Measurements from ENCODE around the genes FAM98B and SRP14.

DNA sequence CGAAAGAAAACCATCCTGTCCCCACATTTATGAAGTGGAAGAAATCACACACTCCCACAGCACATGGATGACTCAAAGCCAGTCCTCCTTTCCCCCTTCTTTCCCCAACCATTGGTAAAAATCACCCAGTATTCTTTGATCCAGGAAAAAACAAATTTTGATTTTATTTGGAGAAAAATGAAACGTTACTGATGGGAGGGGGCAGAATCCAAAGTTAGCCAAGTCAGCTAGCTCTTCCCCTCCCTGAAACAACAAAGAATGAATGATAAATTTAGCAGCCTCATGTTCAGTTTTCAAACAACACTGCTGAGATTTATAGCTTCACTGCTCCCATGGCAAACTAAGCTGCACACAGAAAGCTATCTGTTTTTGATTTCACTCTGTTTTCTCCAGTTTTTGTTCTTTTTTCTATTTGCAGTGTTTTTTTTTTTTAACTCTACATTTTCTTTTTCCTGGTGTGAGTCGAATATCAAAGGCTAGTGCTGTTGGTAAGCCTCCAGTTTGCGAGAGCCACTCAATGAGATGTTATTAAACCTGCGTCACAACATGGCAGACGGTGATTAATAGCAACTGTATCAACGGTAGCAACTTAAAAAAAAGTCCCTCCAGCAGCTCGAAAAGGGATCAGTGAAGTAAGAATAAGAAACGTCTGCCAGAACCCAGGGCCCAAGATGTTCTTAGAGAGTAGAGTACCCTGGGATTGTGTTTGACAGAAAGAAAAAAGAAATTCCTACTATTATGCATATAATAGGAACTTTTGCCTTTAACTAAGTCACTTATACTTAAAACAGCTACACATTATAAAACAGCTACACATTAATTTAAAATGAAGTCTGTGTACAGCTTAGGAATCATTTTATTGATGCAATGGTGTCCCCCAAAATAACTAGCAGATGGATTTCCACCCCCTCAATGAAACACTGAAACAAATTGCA is 84.2 kb downstream of the MEIS2 start:
- PRO-cap: no peak
- RAMPAGE, long total RNA, 2 experiments: no peak in any of the 2 experiments

GRCh38 chr15:37096837-37097860 is 3.2 kb downstream of the MEIS2 start:
- PRO-cap: no peak
- RAMPAGE, long total RNA, 2 experiments: no peak in any of the 2 experiments

DNA sequence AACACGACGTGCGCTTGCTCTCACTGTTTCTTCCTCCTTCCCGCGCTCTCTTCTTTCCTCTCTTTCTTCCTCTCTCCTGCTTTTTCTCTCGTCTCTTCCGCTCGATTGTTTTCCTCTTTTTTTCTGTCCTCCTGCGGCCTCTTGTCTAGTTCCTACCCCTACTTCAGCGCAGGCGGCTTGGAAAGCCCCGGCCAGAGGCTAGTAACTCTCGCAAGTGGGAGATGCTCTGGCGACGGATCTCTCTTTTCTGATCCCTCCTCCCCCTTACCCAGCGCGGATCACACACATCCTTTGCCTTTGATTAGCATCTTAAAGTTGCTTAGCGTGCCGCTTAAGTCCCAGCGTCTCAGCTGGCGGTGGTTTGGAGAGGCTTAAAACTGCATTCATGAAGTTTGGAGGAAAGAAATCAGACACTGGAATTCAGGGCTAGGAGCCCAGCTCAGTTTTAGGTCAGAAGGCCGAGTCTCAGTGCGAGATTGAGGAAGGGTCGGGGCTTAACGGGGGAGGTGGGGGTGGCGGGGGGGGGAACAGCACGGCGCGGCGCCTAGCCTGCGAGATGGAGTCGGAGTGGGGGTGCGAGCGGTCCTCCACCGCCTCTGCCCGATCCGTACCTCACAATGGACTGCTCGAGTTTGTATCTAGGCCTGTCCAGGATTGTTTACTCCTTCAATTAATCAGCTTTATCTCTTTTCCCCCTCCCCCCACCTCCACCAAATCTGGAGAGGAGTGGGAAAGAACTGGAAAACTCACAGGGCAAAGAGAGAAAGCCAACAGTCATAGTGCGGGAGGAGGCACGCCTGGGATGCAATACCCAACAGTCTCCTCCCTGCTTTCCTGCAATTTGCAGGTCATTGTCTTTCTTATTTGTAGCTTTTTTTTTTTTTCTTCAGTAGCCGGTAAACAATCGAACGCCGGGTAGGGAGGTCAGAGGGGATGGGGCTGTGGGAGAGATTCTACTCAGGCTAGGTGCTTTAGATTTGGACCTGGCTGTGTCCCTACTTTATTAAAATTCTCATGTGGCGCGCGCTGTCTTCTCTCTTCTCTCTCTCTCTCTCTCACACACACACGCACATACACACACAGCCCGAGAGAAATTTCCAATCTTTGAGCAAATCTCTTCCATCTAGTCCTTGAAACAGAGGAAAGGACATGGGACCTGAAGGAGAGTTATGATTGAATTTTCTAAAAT is 6.6 kb upstream of the MEIS2 start:
- PRO-cap: no peak
- RAMPAGE, long total RNA, 2 experiments: no peak in any of the 2 experiments

GRCh38 chr15:37122494-37122967 is 22.2 kb upstream of the MEIS2 start:
- PRO-cap: no peak
- RAMPAGE, long total RNA, 2 experiments: no peak in any of the 2 experiments

DNA sequence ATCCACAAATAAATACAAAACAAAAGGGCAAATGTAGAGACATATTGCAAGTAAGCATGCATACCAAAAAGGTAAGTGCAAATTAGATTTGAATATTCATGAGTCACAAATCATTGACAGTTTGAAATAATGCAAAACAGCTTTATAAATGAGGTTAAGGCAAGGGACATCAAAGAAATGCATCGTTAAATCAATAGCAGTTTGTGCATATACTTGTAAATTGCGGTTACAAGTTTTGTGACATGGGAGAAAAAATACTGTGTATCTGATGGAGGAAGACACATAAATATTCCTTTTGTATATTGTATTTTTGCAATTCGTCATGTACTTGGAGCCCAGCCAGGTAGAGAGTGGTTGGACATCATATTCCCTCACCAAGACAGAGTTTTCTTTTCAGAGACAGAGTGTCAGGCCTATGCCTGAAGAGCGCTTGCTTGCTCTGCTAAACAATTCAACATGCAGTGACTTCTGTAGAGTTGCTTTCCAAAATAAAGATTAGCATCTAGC is 24.7 kb upstream of the MEIS2 start:
- PRO-cap: no peak
- RAMPAGE, long total RNA, 2 experiments: no peak in any of the 2 experiments

DNA sequence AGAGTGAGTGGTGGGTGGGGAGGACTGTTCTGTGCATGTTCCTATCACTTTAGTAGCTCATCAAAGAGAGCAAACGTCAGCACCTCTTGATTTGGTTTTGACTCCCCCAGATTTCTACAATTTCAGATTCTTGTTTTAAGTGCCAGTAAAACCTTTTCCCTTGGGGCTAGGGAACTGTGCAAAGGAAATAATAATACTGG is 60.3 kb downstream of the TMCO5A start:
- PRO-cap: unidirectional peak, minus-strand start at position 87 of the sequence
- RAMPAGE, long total RNA, 2 experiments: no peak in any of the 2 experiments

GRCh38 chr15:38073477-38073959 is 139.1 kb downstream of the TMCO5A start:
- PRO-cap: no peak
- RAMPAGE, long total RNA, 2 experiments: no peak in any of the 2 experiments

DNA sequence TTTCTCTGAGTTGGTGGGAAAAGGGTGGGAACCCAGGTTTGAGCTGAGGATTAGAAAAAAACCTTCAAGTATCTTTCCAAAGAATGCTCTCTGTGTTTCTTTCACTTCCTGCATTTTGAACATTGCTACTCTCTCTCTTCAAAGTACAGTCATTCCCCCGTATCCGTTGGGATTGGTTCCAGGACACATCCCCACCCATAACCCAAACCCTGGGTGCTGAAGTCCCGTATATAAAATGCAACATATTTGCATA is 139.6 kb downstream of the TMCO5A start:
- PRO-cap: no peak
- RAMPAGE, long total RNA, 2 experiments: no peak in any of the 2 experiments

- PRO-cap: no peak
- RAMPAGE, long total RNA, 2 experiments: no peak in any of the 2 experiments
Observed at GRCh38 chr15:38332434-38333248, 80.0 kb downstream of the SPRED1 start.

DNA sequence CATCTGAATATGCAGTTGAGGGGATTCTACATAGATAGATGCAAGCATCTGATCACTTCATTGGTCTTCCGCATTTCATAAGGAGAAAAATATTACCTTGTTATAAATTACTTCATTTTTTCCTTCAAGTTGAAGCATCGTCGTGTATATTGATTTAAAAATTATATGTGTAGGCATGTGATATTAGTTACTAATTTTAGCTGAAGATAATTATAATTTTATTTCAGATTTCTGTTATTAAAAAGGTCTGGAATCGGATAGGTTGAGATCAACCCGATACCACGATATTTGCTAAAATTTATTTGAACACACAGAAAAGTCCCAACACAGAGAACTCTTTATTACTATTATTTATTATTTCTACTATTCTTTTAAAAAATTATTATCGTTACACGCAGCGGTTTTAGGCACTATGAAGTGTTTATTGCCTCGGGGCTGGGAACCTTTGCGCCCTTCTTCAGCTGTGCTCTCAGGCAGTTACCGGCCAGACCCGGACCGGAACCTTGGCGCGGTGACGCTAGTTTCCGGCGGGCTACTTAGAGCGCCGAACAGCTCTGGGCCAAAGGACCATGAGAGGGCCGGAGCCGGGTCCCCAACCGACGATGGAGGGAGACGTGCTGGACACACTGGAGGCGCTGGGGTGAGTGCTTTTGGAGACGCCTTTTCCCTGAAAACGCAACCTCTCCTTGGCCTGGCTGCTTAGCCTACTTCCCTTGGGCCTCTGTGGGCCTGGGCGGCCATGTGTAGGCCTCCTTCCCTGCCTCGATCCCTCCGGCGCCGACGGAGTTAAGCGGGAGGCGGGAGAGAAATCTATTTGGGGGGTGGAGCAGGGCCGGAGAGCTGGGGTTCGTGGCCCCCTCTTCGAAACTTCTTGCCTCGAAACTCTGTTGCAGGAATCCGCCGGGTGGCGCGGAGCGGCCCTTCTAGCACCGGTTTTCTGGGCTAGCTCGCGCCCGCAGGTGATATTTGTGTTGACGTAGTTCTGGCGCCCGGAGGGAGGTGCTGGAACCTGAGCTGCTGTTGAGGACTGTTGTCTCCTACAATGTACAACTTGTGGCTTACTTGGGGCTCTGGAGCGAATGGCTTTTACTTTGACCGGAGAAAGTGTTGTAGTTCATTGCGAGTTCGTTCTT is at the start of gene FAM98B:
FAM98B (plus strand) TSS at position 535 of the 1,133 bp plus-strand sequence.
- PRO-cap: bidirectional peak, plus-strand start at position 562 of the sequence, minus-strand start at position 479 of the sequence; unidirectional peak, minus-strand start at position 939 of the sequence
- RAMPAGE, long total RNA, 2 experiments: start-site peak on the plus strand in 2 of 2 experiments, centred at positions 552 to 561 of the sequence, 69 to 94 reads per replicate

GRCh38 chr15:38560343-38560970 is 4.2 kb downstream of the RASGRP1 start:
- PRO-cap: no peak
- RAMPAGE, long total RNA, 2 experiments: no peak in any of the 2 experiments

DNA sequence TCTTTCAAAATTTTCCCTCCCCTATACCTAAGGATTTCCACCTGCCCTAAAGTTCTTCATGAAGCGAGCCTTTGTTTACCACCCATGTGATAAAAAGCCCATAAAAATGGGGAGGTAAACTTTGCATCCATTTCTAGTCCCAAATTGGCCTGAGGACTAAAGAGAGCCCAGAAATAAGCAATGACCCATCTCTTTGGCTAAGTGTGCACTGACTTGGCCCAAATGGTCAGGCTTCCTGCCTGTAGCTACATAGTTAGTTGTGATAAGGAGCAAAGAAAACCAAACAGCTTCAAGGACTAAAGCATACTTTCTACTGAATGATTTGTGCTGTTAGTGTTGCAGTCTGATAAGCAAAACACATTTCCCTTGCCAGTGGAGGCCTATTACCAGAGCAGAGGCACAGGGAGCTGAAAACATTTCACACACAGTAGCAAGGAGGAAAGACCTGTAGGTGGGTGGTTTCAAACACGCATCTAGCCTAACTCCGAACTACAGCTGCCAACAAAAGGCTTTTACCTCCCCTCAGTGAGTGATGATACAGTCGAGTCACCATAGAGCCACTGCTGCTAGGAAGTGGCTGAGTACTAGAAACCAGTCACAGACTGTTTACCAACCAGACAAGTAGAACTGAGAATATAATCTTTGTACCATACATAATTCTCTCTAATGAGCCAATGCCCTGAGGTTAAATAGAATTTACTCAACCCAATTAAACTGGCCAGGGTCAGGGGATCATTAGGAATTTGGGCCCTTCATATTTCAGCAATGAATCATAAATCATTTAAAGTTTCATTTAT is 222.4 kb upstream of the THBS1 start:
- PRO-cap: no peak
- RAMPAGE, long total RNA, 2 experiments: no peak in any of the 2 experiments

- PRO-cap: no peak
- RAMPAGE, long total RNA, 2 experiments: no peak in any of the 2 experiments
Observed at GRCh38 chr15:39458561-39458997, 122.3 kb upstream of the THBS1 start.

DNA sequence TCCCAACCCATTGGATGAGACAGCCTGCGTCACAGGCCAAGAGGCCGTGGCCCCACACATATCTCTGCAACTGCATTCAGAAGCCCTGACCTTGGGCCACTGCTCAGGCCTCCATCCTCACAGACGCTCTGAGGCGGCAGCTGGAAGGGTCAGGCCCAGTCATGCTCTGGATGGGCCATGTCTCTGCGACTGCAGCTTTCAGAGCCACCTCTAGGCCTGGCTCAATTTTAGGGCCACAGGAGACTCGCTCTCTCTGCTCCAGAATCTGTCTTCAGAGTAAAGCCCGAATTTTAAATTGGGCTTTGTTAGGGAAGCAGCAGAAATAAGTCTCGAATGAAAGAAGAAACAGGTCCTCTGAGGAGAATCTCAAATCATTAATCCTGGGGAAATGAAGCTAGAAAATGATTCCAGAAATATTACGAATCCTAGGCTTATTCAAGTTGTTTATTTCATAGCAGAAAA is 114.3 kb upstream of the THBS1 start:
- PRO-cap: unidirectional peak, plus-strand start at position 120 of the sequence
- RAMPAGE, long total RNA, 2 experiments: no peak in any of the 2 experiments

DNA sequence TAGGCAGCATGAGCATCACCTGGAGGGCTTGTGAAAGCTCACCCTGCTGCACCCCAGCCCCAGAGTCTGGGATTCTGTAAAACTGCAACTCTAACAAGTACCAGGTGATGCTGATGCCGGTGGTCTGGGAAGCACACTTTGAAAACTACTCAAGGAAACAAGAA is 1.9 kb downstream of the THBS1 start:
- PRO-cap: no peak
- RAMPAGE, long total RNA, 2 experiments: no peak in any of the 2 experiments

DNA sequence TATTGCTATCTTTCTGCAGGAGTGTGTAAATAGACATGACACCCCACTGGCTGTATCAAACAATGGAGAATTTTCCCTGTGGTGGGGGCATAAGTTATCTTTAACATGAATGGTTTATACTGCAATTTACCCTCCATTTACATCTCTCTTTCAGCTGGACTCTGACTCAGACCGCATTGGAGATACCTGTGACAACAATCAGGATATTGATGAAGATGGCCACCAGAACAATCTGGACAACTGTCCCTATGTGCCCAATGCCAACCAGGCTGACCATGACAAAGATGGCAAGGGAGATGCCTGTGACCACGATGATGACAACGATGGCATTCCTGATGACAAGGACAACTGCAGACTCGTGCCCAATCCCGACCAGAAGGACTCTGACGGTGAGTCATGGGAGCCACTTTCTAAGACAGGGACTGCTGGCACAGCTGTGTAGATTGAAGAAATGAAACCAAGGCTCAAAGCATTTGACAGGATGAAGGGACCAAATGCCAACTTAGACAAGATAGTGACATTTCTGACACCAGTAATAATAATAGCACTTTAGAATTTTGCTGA is 11.6 kb downstream of the THBS1 start:
- PRO-cap: no peak
- RAMPAGE, long total RNA, 2 experiments: no peak in any of the 2 experiments

DNA sequence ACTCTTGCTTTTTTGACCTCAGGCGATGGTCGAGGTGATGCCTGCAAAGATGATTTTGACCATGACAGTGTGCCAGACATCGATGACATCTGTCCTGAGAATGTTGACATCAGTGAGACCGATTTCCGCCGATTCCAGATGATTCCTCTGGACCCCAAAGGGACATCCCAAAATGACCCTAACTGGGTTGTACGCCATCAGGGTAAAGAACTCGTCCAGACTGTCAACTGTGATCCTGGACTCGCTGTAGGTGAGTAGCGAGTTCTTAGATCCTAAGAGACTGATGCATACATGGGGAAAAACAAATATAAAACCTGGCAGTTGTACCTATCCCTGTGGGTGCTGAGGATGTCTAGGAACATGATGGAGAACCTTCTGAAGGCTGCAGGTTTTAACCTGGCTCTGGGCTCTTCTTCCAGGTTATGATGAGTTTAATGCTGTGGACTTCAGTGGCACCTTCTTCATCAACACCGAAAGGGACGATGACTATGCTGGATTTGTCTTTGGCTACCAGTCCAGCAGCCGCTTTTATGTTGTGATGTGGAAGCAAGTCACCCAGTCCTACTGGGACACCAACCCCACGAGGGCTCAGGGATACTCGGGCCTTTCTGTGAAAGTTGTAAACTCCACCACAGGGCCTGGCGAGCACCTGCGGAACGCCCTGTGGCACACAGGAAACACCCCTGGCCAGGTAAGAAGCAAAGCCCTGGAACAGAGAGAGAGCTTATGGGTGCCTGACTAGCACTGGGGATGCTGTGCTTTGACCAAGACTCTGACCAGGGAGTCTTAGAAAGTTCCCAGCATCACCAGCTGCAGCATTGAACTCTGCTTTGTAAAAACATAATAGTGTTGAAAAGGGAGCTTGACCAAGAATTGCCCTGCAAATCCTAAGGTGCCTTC is 12.3 kb downstream of the THBS1 start:
- PRO-cap: no peak
- RAMPAGE, long total RNA, 2 experiments: no peak in any of the 2 experiments

DNA sequence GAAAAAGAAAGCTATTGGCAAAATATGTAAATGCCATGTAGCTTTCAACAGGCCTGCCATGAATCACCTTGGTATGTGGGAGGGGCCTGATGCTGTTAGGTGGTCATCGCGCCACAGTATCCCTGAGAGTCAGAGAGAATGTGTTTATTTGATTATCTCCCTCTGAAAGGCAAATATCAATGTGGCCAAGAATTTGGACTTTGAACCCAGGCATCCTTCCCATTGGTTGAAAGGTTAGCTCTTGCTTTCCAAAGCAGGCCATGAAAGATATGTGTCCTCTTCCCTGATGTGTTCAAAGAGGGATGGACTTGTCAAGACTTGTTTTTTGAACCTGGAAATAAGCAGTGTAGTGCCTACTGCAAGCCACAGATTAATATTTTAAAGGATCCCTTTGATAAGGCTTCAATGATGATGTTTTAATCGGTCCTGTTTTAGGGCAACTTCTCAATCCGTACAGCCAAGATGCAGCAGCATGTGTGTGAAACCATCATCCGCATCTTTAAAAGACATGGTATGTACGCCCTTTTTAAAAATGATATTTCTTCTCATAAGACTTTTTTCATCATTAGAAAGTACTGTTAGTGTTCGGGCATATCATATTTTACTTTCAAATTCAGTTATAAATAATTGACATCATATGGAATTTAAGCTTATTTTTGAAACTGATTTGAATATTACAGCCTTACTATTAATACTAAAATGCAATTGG is 36.5 kb downstream of the SRP14 start:
- PRO-cap: no peak
- RAMPAGE, long total RNA, 2 experiments: no peak in any of the 2 experiments

- PRO-cap: no peak
- RAMPAGE, long total RNA, 2 experiments: no peak in any of the 2 experiments
Observed at GRCh38 chr15:40032034-40032805, 6.8 kb downstream of the SRP14 start.

DNA sequence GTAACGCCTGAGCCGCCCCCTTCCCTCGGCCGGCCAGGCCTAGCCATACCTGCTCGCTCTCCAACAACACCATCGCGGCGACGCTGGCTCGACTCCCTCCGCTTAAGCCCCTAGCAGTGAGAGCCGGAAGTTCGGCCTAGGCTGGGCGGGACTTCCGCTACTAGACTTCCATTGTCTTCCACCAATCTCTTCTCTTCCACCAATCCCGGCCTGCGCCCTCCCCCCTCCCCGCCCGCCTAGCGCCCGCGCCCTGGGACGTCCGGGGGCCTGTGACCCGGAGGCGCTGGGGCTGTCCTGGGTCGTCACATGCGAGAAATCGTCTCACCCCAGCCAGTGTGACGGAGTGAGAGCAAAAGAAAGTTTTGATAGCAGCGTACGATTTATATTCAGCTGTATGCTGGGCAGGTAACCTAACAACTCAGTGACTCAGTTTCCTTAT is at the start of gene SRP14:
SRP14 (minus strand) TSS at position 138 of the 439 bp plus-strand sequence.
- PRO-cap: bidirectional peak, plus-strand start at position 286 of the sequence, minus-strand start at position 104 of the sequence
- RAMPAGE, long total RNA, 2 experiments: start-site peak on the plus strand in 1 of 2 experiments, centred at position 265 of the sequence, 24 reads per replicate; start-site peak on the minus strand in 2 of 2 experiments, centred at positions 105 to 110 of the sequence, 2,516 to 3,239 reads per replicate

Data from lower leg skin (tissue), 2 donors.